HT1080 (cell line): ENCODE measurements around a stretch of chr16.

DNA sequence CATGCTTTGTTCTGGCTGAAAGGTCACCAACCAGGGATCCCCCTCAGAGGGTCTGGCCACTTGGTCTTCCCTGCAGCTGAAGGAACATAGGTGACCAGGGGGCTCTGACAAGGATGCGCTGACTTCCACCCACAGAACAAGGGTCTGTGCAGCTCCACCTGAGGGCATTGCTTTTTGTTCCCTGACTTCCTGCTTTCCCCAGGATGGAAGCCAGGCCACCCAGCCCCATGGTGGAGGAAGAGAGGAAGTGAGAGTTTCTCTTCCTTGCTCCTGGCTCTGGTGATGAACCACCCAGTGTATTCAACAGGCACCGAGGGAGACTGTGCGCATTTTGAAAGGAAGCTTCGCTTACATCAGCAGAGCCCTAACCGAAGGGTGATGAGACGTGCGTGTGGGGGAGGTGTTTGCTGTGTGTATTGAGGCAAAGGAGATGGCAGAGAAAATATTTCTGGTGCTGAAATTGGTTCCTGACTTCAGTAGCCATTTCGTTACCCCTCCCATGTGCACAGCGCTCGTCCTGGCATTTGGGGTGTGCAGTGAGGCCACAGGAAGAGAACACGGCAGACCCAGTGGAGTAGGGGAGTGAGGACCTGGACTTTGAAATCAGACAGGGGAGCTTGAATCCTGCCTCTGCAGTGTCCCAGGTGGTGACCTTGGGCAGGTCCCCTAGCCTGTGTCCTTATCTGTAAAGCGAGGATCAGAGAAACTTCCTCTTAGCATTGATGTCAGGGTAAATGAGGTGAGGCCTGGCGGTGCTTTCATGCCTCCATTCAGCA lies 7.2 kb downstream of the CMIP start:
RAMPAGE:
- cytosol, long total RNA = no peak
- long total RNA = no peak
- nucleus, long total RNA = no peak

DNA sequence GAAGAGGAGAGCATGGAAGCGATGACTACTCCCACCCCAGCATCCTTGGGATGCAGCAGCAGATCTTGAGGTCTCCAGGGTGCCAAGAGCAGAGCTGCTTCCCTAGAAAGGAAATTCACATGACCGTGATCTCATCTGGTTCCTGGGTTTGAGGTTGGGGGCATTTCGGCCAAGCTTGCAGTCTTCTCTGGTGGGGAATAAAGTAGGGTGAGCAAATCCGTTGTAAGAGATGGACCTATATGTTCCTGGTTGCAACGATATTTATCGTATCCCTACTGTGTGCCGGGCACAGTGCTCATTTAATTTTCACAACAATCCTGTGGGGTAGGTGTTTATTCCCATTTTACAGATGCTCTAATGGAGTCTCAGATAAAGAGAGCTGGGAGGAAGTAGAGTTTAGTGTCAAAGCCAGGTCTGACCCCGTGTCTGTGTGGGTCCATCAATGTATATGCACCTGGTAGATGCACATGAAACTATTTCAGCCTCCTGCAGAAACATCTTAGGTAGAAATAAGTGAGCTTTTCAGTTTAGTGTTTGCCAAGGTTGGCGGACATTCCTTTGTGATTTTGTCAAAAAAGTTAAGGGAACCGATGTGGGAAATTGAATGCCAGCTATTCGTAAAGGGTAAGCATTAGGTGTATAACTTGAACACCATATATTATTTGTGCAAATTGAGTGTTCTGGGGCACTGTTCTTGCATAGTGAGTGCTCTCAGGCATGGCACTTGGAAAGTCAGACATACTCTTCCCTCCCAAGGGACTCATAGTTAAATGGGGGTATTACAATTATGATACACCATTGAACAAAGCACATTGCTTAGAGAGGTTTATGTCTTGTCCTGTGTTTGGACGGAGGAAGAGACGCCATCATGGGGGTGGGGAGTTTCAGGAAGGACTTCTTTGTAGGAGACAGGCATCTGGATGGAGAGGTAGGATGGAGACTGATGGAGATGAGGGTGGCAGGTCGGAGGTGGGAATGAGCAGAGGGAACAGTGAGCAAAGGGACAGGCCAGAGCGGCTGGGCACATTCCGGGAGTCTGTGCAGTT lies 9.7 kb downstream of the CMIP start:
RAMPAGE:
- cytosol, long total RNA = no peak
- long total RNA = no peak
- nucleus, long total RNA = no peak

GRCh38 chr16:81481055-81481877 lies 36.7 kb downstream of the CMIP start:
RAMPAGE:
- cytosol, long total RNA = no peak
- long total RNA = no peak
- nucleus, long total RNA = no peak

DNA sequence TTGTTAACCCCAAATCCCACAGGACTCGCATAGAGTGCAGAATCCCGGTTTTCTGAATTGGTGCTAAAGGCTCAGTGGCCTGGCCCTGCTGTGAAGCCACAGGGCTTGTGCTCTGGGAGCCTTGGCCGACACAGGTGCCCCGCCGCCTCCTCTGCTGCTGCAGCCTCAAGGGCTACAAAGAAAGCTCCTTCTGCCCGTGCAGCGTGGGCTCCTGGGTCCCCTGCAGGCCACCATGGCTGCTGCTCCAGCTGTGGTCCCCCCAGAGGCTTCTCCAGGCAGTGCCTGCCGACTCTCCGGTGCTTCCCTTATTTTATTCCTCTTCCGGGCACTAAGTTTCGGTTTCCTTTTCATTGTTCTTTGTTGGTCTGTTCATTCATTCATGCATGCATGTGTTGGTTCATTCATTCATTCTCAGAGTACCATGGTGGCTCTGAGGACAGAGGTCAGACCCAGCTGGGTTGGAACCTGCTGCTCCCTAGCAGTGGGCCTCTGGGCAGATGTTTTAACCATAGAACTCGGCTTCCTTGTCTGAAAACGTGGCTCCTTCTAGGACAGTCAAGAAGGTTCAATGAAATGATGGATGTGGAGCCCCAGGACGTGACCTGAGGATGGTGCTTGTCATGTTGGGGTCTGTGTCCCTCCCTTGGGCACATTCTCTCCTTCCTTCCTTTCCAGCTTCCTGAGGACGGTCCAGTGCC lies 53.2 kb downstream of the CMIP start:
RAMPAGE:
- cytosol, long total RNA = no peak
- long total RNA = no peak
- nucleus, long total RNA = no peak

DNA sequence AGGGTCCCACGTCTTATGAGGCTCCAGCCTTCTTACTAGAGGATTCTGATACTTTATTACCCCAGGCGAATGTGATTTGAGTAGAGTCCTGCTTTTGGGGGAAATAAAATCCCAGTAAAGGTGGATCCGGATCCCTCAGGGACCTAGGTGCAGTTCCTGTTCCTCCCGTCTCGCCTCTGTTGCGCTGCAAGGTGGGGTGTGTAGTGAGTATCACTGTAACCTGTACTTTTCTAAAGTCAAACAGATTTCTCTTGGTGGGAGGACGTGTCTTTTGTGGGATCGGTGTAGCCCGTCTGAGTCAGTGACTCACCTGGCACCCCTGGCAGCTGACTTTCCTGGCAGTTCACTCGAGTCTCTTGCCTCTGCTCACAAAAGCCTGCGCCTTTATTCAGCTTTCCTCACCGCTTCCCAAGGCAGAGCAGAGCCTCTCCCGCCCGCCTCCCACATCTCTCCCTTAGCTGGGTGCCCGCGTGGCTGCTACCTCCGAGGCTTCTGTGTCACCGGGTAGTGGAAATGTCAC lies 85.7 kb downstream of the CMIP start:
RAMPAGE:
- cytosol, long total RNA = no peak
- long total RNA = no peak
- nucleus, long total RNA = no peak

GRCh38 chr16:81533798-81534556 lies 89.4 kb downstream of the CMIP start:
RAMPAGE:
- cytosol, long total RNA = no peak
- long total RNA = no peak
- nucleus, long total RNA = no peak

DNA sequence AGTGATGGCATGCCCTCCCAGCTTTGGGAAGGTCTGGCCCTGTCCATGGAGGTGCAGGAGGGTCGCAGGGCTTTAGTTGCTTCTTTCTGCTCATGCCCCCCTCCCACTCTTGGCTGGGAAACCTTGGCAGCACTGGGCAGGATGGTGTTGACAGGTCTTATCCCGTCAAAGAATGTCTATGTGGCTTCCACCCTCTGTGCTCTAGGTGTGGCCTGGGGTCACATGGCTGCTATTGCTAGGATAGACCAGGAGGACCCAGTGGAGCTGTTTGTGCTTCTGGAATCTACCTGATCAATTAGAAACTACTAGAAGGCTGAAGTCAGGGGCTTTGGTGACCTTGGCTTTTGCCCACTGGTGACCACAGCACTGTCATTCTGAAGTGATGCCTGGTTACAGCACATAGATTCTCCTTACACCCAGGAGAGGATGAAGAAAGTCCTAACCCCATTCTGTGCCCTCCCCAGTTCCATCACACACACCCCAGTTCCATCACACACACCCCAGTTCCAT lies 105.8 kb downstream of the CMIP start:
RAMPAGE:
- cytosol, long total RNA = no peak
- long total RNA = no peak
- nucleus, long total RNA = no peak

RAMPAGE:
- cytosol, long total RNA = no peak
- long total RNA = no peak
- nucleus, long total RNA = no peak
Measured at GRCh38 chr16:81551932-81552589, 107.5 kb downstream of the CMIP start.

GRCh38 chr16:81593020-81593545 lies 148.5 kb downstream of the CMIP start:
RAMPAGE:
- cytosol, long total RNA = no peak
- long total RNA = no peak
- nucleus, long total RNA = no peak

DNA sequence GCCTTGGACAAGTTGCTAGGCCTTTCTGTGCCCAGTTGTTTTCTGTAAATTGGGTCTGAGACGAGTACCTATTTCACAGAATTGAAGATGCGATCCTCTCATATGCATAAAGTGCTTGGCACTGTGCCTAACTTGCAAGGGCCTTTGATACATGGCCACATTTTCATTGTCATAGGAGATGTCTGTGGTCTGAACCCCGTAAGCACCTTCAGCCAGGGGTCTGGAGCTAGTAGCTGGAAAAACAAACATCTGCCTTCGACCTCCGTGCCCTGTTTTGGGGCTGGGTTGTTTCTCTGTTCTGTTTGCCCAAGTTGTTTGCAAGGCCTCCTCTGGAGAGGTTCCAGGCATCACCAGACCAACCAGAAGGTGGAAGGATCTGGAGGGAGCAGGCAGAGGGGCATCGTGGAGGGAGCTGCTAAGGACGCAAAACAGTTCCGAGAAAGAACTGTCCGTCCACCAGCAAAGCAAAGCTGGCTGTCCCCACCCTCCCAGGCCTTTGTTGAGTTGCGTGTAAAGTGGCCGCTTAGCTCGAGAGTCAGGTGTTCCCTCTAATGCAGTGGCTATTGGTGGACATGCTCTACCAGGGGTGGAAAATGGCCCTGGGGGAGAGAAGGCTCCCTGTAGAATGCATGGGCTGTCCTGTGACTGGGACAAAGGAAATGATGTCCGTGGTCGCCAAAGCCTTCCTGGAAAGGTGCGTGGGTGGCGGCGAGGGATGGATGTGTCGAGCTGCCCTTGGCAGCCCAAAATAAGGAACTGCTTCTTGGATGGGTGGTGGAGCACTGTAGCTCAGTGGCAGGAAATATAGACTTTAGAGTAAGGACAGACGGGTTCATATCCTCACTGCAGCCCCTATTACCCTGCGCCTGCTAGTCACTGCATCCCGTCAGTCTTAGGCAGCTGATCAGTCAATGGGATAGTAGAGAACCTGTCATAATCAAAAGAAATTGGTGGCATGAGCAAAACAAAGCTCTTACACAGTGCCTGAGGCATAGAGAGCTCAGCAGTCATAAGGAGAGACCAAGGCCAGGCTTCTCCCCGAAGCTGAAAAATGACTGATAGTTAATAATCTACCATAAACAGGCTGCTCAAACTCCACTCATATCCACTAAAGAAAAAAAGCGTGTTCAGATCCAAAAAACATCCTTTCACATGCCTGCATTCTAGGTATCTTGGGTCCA lies 123.8 kb upstream of the PLCG2 start:
RAMPAGE:
- cytosol, long total RNA = no peak
- long total RNA = no peak
- nucleus, long total RNA = no peak

GRCh38 chr16:81718675-81718982 lies 60.5 kb upstream of the PLCG2 start:
RAMPAGE:
- cytosol, long total RNA = no peak
- long total RNA = no peak
- nucleus, long total RNA = no peak

DNA sequence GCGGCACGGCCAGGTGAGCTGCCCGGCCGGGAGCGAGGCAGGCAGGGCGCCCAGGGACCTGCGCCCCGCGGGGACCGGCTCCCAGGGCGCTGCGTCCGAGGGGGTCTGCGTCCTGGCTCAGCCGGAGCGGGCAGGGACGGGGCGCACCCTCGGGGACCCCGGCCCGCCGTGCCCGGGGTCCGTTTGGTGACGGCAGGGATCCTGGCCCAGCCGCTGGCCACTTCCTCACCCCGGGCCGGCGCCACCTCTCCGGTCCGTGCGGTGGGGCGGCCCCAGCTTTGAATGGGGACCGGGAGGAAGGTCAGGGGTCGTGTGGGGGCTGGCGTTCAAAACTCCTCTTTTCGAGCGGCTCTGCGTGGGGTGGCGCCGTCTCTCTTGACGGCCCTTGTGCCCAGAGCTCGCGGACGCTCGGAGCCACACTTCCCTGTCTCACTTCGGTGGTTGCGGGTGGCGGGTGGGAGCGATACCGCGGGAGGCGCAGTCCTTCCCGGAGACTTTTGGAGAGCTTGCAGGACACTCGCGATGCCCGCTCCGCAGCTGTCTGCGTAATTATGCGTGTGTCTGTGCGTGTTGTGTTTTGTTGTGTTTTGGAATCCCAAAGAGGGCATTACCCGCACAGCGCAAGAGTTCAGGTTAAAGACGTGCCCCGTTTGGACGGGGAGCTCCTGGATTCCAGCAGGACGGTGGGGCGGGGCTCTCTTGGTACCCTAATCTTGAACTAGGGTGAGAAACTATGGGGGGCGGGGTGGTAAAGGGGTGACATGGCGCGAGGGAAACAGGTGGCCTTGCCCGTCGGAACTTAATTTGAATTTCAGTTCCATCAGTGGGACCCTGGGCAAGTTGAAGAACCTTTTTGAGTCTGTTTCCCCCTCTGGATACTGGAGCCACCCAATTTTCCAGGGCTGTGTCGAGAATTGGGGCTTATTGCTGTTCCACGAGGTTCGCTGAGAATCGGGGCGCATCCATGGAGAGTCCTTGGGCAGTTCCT lies 615 bp downstream of the PLCG2 start:
RAMPAGE:
- cytosol, long total RNA = no peak
- long total RNA = no peak
- nucleus, long total RNA = no peak

DNA sequence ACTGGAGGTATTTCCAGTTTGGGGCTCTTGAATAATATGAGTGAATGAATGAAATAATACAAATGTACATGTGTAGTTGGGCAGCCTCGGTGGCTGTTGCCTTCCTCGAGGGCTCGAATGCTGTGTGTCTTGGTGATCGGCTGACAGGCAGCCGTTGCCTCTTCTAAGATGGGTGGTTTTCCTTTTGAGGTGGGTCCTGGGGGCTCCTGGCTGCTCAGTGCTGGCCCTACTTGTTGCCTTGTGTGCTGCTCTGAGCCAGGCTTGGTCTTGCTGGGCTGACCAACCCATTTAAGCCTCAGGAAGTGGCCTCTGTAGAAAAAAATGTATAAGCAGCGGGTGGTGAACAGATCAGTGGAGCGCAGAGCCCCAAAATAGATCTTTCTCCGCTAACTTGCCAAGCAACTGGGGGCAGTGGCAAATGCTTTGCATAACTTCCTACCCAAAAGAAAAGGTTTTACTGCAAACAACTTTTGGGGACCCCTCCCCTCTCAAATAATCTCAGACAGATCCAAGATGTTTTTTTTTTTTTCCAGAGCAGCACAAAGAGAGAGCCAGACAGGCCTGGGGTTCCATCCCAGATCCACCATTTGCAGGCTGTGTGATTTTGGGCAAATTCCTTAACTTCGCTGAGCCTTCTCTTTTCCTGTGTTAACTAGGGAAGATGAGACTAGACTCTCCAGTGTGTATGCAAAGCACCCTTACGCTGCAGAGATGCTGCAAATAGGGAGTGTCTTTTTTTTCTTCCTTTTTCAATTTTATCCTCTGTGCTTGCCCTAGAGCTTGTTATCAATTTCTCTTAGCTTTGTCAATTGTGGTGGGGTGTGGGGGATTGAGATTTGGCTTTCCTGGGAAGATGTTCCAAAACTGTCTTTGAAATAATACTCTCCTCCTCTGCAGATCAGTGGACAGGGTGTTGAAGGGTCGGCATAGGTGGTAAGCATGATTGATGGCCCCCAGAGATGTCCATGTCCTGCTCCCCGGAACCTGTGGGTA lies 42.6 kb downstream of the PLCG2 start:
RAMPAGE:
- cytosol, long total RNA = no peak
- long total RNA = no peak
- nucleus, long total RNA = no peak

DNA sequence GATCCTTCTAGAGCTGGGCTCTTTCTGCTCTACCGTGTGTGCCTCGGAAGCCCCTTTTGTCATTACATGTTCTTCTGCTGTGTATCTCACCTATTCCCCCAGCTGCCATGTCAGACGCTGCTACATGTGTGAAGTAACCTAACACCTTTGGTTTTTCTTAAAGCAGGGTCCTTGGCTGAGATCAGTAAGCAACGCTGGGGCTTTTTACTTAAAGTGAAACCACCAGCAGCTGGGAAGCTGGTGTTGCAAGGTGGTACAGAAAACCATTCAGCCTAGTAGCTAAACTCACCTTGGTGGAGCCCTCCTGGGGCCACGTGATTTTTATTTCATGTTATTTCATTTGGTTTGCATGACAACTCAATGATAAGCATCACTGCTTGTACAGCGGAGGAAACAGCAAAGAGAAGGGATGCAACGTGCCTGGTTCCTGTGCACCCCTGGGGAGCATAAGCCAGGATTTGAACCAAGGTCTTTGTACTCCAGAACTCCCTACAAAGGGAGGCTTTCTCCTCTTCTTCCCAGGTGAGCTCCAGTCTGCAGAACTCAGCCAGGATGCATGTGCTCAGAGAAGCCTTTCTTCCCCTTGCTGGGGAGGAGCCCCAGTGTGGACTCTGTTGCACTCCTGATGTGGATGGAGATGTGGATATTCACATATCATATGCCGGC lies 62.7 kb downstream of the PLCG2 start:
RAMPAGE:
- cytosol, long total RNA = no peak
- long total RNA = no peak
- nucleus, long total RNA = no peak

RAMPAGE:
- cytosol, long total RNA = no peak
- long total RNA = no peak
- nucleus, long total RNA = no peak
Measured at GRCh38 chr16:81889699-81890721, 110.9 kb downstream of the PLCG2 start.

DNA sequence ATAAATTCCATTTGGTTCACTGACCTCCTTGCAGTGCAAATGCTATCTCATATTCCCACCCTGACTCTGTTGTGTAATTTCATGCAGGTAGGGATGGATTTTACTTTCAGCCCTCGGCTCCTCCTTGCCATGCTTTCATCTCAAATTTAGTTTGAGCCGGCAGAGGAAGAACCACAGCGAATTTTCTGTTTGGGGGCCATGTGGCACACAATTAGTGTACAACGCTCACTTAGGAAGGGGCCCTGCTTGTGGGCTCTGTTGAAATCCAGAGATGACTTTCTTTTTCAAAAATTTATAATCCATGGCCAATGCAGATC lies 89.7 kb downstream of the SDR42E1 start:
RAMPAGE:
- cytosol, long total RNA = no peak
- long total RNA = no peak
- nucleus, long total RNA = no peak

DNA sequence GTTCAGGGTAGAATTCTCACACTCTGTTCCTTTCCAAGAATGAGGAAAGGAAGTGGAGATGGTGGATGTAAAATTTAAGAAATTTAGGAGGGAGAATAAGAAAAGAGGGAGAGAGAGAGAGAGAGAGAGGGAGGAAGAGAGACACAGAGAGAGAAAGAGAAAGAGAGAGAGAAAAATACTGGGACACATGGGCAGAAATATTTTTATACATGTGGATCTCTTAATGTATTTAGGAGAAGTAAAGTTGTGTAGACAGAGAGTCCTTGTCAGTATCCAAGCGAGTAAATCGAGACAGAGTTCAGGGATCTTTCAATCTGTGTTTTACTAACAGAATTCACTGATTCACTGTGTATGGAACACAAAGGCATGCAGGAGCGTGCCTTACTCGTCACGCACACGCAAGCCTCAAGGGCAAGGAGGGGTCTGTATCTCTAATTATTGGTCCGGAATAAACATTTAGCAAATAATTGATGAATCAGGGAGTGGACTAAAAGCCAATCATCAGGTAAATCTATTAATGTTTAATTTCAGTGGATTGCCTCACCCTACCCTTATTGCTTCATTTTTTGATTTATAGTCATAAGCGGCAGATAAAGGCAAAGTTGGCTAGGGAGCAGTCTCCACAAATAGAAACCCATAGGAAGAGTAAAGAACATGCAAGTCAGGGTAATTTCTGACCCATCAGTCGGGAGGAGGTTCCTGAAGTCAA lies 7.6 kb upstream of the HSD17B2 start:
RAMPAGE:
- cytosol, long total RNA = no peak
- long total RNA = no peak
- nucleus, long total RNA = no peak

DNA sequence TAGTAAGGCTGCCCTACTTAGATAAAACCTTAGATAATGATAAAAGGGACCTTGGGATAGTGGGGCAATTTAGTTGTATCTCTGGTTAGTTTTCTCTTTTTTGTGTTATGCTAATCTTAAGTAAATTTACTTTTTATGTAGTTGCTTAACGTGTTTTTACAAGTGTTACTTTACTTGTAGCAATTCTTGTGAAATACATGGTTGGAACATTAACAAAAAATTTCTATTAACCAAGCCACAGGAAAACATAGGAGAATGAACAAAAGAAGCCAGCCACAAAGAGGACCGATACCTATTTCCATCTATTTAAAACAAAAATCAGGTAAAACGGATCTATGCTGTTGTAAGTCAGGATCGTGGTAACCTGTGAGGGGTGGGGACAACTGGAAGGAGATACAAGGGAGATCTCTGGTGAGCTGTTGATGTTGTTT lies 21.2 kb downstream of the HSD17B2 start:
RAMPAGE:
- cytosol, long total RNA = no peak
- long total RNA = no peak
- nucleus, long total RNA = no peak

DNA sequence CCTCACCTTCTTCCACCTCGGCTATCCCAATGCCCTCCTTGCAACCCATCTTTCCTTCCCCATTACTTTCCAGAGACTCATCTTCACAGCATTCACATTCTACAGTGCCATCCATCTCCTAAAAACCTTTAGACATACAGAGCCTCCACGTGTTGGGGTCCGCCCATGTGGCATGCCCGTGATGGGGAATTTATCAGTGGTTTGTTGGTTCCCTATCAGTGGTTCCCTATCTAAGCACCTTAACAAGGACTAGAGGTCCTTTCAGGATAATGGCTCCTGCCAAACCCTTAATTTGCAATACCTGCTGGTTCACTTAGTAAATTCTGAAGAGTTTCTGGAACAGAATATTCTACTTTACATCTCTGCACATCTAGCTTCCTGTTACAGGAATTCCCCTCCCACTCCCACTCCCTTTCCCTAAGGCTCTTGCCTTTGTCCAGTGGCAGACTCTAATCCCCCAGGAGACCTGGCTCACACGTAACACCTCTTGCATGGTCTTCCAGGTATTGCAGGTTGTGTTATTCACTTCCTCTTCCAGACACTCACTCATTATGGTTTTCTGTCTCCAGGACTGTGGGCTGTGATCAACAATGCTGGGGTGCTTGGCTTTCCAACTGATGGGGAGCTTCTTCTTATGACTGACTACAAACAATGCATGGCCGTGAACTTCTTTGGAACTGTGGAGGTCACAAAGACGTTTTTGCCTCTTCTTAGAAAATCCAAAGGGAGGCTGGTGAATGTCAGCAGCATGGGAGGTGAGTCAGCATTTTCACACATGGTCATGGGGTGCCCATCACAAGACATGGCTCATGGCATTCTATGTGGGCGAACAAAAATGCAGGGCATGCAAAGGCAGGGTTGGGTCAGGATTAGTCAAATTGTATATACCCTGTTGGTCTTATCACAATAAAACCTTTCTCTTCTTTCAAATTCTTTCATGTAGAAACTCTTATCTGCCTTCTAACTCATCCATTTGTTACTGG lies 35.6 kb downstream of the HSD17B2 start:
RAMPAGE:
- cytosol, long total RNA = no peak
- long total RNA = no peak
- nucleus, long total RNA = no peak

DNA sequence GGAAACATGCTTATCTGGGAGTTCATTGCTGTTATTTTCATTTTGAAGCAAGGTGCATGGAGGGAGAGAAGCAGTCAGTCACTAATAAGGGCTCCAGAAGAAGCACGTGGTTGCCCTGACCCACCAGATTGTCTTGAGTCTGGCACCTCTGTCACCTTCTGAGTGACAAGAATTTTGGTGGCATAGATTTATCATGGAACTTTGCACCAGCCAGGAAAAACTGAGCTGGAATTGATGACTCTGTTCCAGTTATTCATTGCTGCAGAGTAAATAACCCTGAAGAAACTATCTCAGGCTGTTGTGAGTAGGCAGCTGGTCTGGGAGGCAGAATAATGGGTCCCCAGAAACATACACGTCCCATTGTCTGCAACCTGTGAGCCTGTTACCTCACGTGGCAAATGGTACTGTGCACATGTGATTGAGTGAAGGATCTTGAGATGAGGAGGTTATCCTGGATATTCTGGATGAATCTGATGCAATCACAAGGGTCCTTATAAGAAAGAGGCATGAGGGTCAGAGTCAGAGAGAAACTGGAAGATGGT lies 44.9 kb downstream of the HSD17B2 start:
RAMPAGE:
- cytosol, long total RNA = no peak
- long total RNA = no peak
- nucleus, long total RNA = no peak